ENCODE measurements around the genes CNIH3 and TMEM63A.

DNA sequence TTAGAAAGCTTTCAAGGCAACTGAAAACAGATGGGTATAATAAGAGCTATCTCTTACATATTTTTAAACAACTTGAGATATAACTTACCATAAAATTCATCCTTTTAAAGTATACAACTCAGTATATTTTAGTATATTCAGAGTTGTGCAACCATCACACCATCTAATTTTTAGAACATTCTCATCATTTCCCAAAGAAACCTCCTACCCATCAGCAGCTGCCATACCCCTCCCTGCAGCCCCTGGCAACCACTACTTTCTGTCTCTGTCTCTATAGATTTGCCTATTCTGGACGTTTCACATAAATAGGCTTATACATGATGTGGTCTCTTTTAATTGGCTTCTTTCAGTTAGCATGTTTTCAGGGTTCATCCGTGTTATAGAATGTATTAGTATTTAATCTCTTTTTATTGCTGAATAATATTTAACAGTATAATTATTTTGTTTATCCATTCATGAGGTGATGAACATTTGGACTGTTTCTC is 29.7 kb downstream of the WDR26 start:
- RAMPAGE, long total RNA: no peak
- RRBS: no CpG with 5 or more reads among the region's 2 CpGs
PRO-cap:
- standard: no peak
- CoPRO, capped RNA only, 2 experiments: no peak in any of the 2 experiments
- CoPRO, capped and uncapped RNA, 2 experiments: no peak in any of the 2 experiments
- CoPRO, uncapped RNA only, 2 experiments: peak in 2 of 2 experiments; most common minus-strand start position 313 of the sequence (in 1)
CAGE:
- cytosol, long polyA plus RNA: no peak
- long polyA plus RNA: no peak
- nucleolus, long total RNA: no peak
- nucleus, long polyA plus RNA: no peak

- RAMPAGE, long total RNA: no peak
- RRBS: no CpG with 5 or more reads among the region's 1 CpG
PRO-cap:
- standard: unidirectional peak, minus-strand start at chr1:224424059
- CoPRO, capped RNA only, 2 experiments: no peak in any of the 2 experiments
- CoPRO, capped and uncapped RNA, 2 experiments: no peak in any of the 2 experiments
- CoPRO, uncapped RNA only, 2 experiments: no peak in any of the 2 experiments
CAGE:
- cytosol, long polyA plus RNA: no peak
- long polyA plus RNA: no peak
- nucleolus, long total RNA: no peak
- nucleus, long polyA plus RNA: no peak
Observed at GRCh38 chr1:224423796-224424168, 10.8 kb downstream of the WDR26 start.

DNA sequence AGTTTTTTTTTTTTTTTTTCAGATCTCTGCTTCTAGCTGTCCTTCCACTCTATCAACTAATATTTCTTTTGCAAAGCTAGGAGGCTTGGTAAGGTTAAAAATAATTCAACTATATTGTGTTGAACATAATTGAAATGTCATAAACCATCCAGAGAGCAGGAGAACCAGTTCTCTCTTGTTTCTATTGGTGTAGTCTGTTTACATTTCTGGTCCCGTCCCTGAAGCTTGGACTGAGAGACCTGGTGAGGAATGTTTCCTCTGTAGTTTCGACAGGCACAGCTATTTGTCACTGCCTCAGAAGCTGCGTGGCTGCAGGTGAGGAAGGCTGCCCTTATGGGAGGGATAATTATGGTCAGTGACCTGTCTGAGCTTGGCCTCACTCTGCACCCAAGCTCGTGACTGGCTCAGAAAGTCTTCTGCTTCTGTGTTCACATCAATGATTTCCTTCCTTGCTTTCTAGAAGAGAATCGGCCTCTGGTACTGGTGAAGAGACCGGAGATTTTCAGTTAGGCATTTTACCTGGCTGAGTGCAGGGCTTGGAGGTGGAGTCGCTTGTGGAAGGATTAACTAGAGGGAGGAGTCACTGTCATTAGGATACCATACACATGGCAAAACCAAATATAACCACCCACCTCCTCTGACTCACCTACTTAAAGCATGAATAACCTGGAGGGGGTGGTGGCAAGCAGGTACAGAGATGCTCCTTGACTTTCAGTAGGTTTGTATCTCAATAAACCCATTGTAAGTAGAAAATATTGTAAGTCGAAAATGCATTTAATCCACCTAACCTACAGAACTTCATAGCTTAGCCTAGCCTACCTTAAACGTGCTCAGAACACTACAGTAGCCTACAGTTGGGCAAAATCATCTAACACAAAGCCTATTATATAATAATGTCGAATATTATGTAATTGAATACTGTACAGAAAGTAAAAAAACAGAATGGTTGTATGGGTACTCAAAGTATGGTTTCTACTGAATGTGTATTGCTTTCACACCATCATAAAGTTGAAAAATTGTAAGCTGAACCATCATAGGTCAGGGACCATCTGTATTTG is 20.0 kb upstream of the WDR26 start:
- RAMPAGE, long total RNA: no peak
- RRBS: no CpG with 5 or more reads among the region's 10 CpGs
PRO-cap:
- standard: no peak
- CoPRO, capped RNA only, 2 experiments: no peak in any of the 2 experiments
- CoPRO, capped and uncapped RNA, 2 experiments: no peak in any of the 2 experiments
- CoPRO, uncapped RNA only, 2 experiments: no peak in any of the 2 experiments
CAGE:
- cytosol, long polyA plus RNA: no peak
- long polyA plus RNA: no peak
- nucleolus, long total RNA: no peak
- nucleus, long polyA plus RNA: no peak

DNA sequence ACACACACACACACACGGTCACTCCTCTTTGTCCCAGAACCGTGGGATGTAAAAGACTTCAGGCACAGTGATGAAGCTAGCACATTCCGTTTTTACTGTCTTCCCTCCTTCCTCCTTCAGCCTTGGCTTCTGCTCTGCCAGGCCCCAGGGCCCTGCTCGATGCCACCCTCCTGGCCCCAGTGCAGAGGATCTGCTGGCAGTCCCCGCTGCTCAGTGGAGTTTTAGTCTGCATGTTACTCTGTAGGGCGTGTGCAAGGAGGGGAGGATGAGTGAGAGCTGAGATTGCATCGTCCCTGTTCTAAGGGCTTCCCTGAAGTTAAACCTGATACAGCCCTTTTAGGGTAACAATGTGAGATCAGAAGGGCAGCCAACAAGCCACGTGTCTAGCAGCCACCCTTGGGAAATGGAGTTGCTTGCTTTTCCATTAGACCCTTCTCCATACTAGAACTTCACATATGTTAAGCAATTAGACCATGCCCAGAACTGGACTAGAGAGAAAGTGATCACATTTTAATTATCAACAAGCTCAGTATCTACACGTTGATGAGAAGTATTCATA is 71.8 kb upstream of the WDR26 start:
- RAMPAGE, long total RNA: no peak
- RRBS: no CpG with 5 or more reads among the region's 9 CpGs
PRO-cap:
- standard: no peak
- CoPRO, capped RNA only, 2 experiments: no peak in any of the 2 experiments
- CoPRO, capped and uncapped RNA, 2 experiments: no peak in any of the 2 experiments
- CoPRO, uncapped RNA only, 2 experiments: no peak in any of the 2 experiments
CAGE:
- cytosol, long polyA plus RNA: no peak
- long polyA plus RNA: no peak
- nucleolus, long total RNA: no peak
- nucleus, long polyA plus RNA: no peak

- RAMPAGE, long total RNA: no peak
- RRBS: no CpG with 5 or more reads among the region's 3 CpGs
PRO-cap:
- standard: unidirectional peak, minus-strand start at chr1:224529062
- CoPRO, capped RNA only, 2 experiments: no peak in any of the 2 experiments
- CoPRO, capped and uncapped RNA, 2 experiments: no peak in any of the 2 experiments
- CoPRO, uncapped RNA only, 2 experiments: no peak in any of the 2 experiments
CAGE:
- cytosol, long polyA plus RNA: no peak
- long polyA plus RNA: no peak
- nucleolus, long total RNA: no peak
- nucleus, long polyA plus RNA: no peak
Observed at GRCh38 chr1:224528976-224529413, 87.1 kb upstream of the CNIH3 start.

DNA sequence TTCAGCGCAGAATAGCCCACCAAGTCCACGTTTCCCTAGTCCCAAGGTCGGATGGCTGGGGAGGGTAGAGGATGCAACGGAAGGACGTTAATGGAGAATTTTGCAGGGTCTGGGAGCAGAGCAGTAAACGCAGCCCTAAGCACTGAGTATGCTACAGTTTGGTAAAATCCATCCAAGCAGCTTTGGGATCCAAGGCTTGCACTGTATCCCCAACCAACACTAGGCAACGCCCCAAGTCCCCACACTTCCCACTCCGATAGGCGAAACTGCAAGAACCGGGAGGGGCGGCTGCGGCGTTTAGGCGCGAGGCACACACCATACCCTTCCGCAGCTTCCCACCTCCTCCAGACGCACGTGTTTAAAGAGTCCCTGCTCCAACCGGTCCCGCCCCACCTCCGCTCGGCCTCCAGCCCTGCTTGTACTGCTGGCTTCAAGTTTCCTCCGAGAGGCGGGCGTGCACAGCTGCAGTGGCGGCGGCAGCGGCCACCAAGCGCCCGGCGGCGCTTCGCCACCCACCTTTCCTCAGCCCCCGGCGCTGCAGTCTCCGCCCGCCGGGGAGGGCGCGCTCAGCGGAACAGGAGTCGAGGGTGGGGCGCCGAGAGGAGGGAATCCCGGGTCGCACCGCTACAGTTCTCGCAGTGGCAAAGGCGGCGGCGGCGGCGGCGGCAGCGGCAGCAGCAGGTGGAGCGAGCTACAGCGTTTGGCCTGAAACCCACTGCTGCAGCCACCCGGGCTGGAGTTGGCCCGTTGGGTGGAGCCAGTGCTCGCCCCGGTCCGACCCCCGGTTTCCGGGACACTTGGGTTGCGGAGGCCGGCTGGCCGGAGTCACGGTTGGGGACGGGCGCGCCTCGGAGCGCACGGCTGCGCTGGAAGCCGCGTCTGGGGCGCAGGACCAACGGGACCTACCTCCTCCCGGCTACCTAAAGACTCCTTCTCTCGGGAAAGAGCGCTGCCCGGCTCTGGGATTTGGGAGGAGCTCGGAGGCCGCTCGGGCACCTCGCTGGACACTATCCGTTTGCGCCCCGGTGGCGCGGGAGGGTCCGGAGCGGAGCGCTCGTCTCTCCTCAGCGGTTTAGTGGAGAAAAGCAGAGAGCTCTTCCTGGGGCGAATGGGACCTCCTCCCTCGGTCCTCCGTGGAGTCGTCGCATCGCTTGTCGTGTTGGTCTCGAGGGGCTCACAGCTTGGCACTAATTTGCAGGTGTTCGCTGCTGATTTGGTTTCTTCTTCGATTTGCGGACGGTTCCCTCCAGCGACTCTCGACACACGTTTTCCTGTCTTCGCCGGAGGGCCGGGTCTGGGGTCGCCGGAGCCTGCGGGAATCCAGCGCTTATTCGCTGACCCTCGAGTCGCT is at the start of gene CNIH3:
Gene CNIH3 (plus strand): TSS at position 636 of the 1,351 bp plus-strand sequence.
- RAMPAGE, long total RNA: no peak
- RRBS: 35% methylated on average over 33 of the region's 122 CpGs
PRO-cap:
- standard: no peak
- CoPRO, capped RNA only, 2 experiments: no peak in any of the 2 experiments
- CoPRO, capped and uncapped RNA, 2 experiments: no peak in any of the 2 experiments
- CoPRO, uncapped RNA only, 2 experiments: no peak in any of the 2 experiments
CAGE:
- cytosol, long polyA plus RNA: no peak
- long polyA plus RNA: no peak
- nucleolus, long total RNA: no peak
- nucleus, long polyA plus RNA: no peak

- RAMPAGE, long total RNA: no peak
- RRBS: no CpG with 5 or more reads among the region's 10 CpGs
PRO-cap:
- standard: no peak
- CoPRO, capped RNA only, 2 experiments: no peak in any of the 2 experiments
- CoPRO, capped and uncapped RNA, 2 experiments: no peak in any of the 2 experiments
- CoPRO, uncapped RNA only, 2 experiments: no peak in any of the 2 experiments
CAGE:
- cytosol, long polyA plus RNA: no peak
- long polyA plus RNA: no peak
- nucleolus, long total RNA: no peak
- nucleus, long polyA plus RNA: no peak
Observed at GRCh38 chr1:225402642-225403479, 25.0 kb downstream of the LBR start.

GRCh38 chr1:225435971-225436463 is 8.2 kb upstream of the LBR start:
- RAMPAGE, long total RNA: no peak
- RRBS: no CpG with 5 or more reads among the region's 6 CpGs
PRO-cap:
- standard: no peak
- CoPRO, capped RNA only, 2 experiments: no peak in any of the 2 experiments
- CoPRO, capped and uncapped RNA, 2 experiments: no peak in any of the 2 experiments
- CoPRO, uncapped RNA only, 2 experiments: no peak in any of the 2 experiments
CAGE:
- cytosol, long polyA plus RNA: no peak
- long polyA plus RNA: no peak
- nucleolus, long total RNA: no peak
- nucleus, long polyA plus RNA: no peak

GRCh38 chr1:225447423-225448594 is 20.0 kb upstream of the LBR start:
- RAMPAGE, long total RNA: no peak
- RRBS: no CpG with 5 or more reads among the region's 21 CpGs
PRO-cap:
- standard: no peak
- CoPRO, capped RNA only, 2 experiments: no peak in any of the 2 experiments
- CoPRO, capped and uncapped RNA, 2 experiments: no peak in any of the 2 experiments
- CoPRO, uncapped RNA only, 2 experiments: no peak in any of the 2 experiments
CAGE:
- cytosol, long polyA plus RNA: no peak
- long polyA plus RNA: no peak
- nucleolus, long total RNA: no peak
- nucleus, long polyA plus RNA: no peak

DNA sequence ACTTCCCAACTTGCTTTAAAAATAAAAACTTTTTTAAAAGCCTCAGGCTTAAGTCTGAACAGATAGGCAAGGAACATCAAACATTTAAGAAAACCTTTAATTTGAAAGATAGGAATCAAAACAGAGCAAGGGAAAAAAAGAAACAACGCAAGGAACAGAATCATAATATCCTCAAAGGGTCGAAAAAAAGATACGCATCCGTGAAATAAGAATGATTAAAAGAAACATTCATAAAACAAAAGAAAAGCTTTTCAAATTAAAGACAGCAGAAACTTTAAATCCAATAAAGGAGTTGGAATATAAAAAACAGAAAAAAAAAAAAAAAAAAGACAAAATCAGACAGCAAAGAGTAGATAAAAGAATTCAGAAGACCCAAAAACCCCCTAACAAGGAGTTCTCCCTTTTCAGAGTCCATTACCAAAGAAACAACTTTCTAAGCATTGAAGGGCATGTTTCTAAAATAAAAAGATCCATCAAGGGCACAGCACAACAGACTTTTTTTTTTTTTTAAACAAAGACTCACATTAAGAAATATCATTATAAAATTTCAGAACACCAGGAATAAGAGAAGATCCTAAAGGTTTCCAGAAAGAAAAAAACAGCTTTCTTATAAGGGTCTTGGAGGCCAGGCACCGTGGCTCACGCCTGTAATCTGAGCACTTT is 44.9 kb downstream of the ENAH start:
- RAMPAGE, long total RNA: no peak
- RRBS: no CpG with 5 or more reads among the region's 6 CpGs
PRO-cap:
- standard: no peak
- CoPRO, capped RNA only, 2 experiments: no peak in any of the 2 experiments
- CoPRO, capped and uncapped RNA, 2 experiments: no peak in any of the 2 experiments
- CoPRO, uncapped RNA only, 2 experiments: no peak in any of the 2 experiments
CAGE:
- cytosol, long polyA plus RNA: no peak
- long polyA plus RNA: no peak
- nucleolus, long total RNA: no peak
- nucleus, long polyA plus RNA: no peak

GRCh38 chr1:225789980-225790572 is 12.4 kb downstream of the SRP9 start:
- RAMPAGE, long total RNA: no peak
- RRBS: no CpG with 5 or more reads among the region's 1 CpG
PRO-cap:
- standard: no peak
- CoPRO, capped RNA only, 2 experiments: no peak in any of the 2 experiments
- CoPRO, capped and uncapped RNA, 2 experiments: no peak in any of the 2 experiments
- CoPRO, uncapped RNA only, 2 experiments: peak in 1 of 2 experiments; most common plus-strand start chr1:225790204 (in 1)
CAGE:
- cytosol, long polyA plus RNA: no peak
- long polyA plus RNA: no peak
- nucleolus, long total RNA: no peak
- nucleus, long polyA plus RNA: no peak

DNA sequence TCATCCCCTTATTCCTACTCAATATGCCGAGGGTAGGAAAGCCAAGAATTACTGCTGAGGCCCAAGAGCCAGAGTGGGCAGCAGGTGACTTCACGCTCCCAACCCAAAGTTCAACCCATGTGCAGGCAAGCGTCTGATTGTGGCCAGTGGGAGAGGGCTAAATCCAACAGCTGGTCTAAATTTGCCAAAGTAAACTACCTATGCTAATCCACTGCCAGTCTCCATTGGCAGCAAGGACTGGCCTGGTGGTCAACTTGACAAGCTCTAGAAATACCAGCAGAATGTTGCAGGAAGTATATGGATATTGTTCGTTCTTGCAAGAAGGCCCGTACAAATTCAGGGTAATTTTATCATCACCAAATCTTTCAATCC is 1.6 kb downstream of the TMEM63A start:
- RAMPAGE, long total RNA: no peak
- RRBS: no CpG with 5 or more reads among the region's 5 CpGs
PRO-cap:
- standard: no peak
- CoPRO, capped RNA only, 2 experiments: no peak in any of the 2 experiments
- CoPRO, capped and uncapped RNA, 2 experiments: no peak in any of the 2 experiments
- CoPRO, uncapped RNA only, 2 experiments: no peak in any of the 2 experiments
CAGE:
- cytosol, long polyA plus RNA: no peak
- long polyA plus RNA: no peak
- nucleolus, long total RNA: no peak
- nucleus, long polyA plus RNA: no peak

DNA sequence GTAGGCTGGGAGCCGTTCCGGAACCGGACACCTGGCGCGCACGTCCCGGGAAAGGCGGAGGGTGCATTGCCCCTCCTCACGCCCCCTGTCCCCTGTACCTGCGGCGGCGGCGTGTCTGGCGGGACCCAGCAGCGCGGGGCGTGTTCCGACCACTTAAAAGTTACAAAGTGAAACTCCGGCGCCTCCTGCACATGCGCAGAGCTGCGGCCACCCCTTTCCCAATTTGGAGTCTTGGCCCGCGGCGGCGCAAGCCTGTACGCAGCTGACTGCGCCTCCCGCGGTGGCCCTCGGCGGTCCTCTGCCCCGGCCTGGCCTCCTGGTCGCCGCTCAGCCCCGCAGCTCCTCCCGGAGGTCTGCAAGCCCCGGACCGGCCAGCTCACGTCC is at the start of gene TMEM63A:
Gene TMEM63A (minus strand): TSS at position 175 of the 384 bp plus-strand sequence.
- RAMPAGE, long total RNA: no peak
- RRBS: 3% methylated on average over 8 of the region's 40 CpGs
PRO-cap:
- standard: bidirectional peak, plus-strand start at position 221 of the sequence, minus-strand start at position 164 of the sequence
- CoPRO, capped RNA only, 2 experiments: peak in 2 of 2 experiments; most common plus-strand start position 253 of the sequence (in 2); most common minus-strand start position 144 of the sequence (in 2)
- CoPRO, capped and uncapped RNA, 2 experiments: peak in 2 of 2 experiments; most common plus-strand start position 281 of the sequence (in 1); most common minus-strand start position 169 of the sequence (in 2)
- CoPRO, uncapped RNA only, 2 experiments: peak in 1 of 2 experiments; most common plus-strand start position 289 of the sequence (in 1); most common minus-strand start position 159 of the sequence (in 1)
CAGE:
- cytosol, long polyA plus RNA: no peak
- long polyA plus RNA: no peak
- nucleolus, long total RNA: no peak
- nucleus, long polyA plus RNA: start-site peak on the minus strand centred at position 159 of the sequence, 65 bp wide, 403 and 721 reads in 2 replicates

DNA sequence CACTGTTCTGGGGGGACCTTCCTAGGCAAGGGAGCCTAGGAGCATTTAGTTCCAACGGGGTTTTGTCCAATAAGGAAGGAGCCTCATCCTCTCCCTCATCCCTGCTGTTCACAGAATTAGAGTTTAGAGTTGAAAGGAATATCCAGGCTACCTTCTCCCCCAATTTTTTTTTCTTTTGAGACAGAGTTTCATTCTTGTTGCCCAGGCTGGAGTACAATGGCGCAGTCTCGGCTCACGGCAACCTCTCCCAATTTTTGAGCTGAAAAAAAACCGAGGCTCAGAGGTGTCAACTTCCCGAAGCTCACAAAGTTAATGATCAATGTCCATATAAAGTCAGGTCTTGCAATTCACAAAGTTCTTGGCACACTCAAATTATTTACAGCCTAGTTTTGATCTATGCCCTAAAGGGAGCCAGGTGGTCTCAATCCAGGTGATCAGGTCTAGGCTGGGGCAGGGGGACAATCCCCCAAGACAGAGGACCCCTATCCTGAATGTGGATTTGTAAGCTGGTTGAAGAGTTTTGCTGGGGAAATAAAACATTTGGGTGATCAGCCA is 788 bp upstream of the LEFTY1 start:
- RAMPAGE, long total RNA: no peak
- RRBS: no CpG with 5 or more reads among the region's 6 CpGs
PRO-cap:
- standard: no peak
- CoPRO, capped RNA only, 2 experiments: no peak in any of the 2 experiments
- CoPRO, capped and uncapped RNA, 2 experiments: no peak in any of the 2 experiments
- CoPRO, uncapped RNA only, 2 experiments: no peak in any of the 2 experiments
CAGE:
- cytosol, long polyA plus RNA: no peak
- long polyA plus RNA: no peak
- nucleolus, long total RNA: no peak
- nucleus, long polyA plus RNA: no peak

- RAMPAGE, long total RNA: no peak
- RRBS: no CpG with 5 or more reads among the region's 27 CpGs
PRO-cap:
- standard: no peak
- CoPRO, capped RNA only, 2 experiments: no peak in any of the 2 experiments
- CoPRO, capped and uncapped RNA, 2 experiments: no peak in any of the 2 experiments
- CoPRO, uncapped RNA only, 2 experiments: peak in 2 of 2 experiments; most common minus-strand start chr1:225977907 (in 2)
CAGE:
- cytosol, long polyA plus RNA: no peak
- long polyA plus RNA: no peak
- nucleolus, long total RNA: no peak
- nucleus, long polyA plus RNA: no peak
Observed at GRCh38 chr1:225977249-225978267, 21.6 kb downstream of the SDE2 start.

GRCh38 chr1:226001863-226002685 is 2.9 kb upstream of the SDE2 start:
- RAMPAGE, long total RNA: no peak
- RRBS: no CpG with 5 or more reads among the region's 9 CpGs
PRO-cap:
- standard: bidirectional peak, plus-strand start at chr1:226002364, minus-strand start at chr1:226002135
- CoPRO, capped RNA only, 2 experiments: no peak in any of the 2 experiments
- CoPRO, capped and uncapped RNA, 2 experiments: peak in 1 of 2 experiments; most common plus-strand start chr1:226002282 (in 1); most common minus-strand start chr1:226002089 (in 1)
- CoPRO, uncapped RNA only, 2 experiments: no peak in any of the 2 experiments
CAGE:
- cytosol, long polyA plus RNA: no peak
- long polyA plus RNA: no peak
- nucleolus, long total RNA: no peak
- nucleus, long polyA plus RNA: no peak

GRCh38 chr1:226002686-226003243 is 3.6 kb upstream of the SDE2 start:
- RAMPAGE, long total RNA: no peak
- RRBS: no CpG with 5 or more reads among the region's 4 CpGs
PRO-cap:
- standard: bidirectional peak, plus-strand start at chr1:226002998, minus-strand start at chr1:226002839; bidirectional peak, plus-strand start at chr1:226003159, minus-strand start at chr1:226003182
- CoPRO, capped RNA only, 2 experiments: peak in 1 of 2 experiments; most common plus-strand start chr1:226002998 (in 1); most common minus-strand start chr1:226002839 (in 1)
- CoPRO, capped and uncapped RNA, 2 experiments: peak in 2 of 2 experiments; most common plus-strand start chr1:226003009 (in 2); most common minus-strand start chr1:226002839 (in 2)
- CoPRO, uncapped RNA only, 2 experiments: peak in 1 of 2 experiments; most common plus-strand start chr1:226003009 (in 1); most common minus-strand start chr1:226002809 (in 1)
CAGE:
- cytosol, long polyA plus RNA: no peak
- long polyA plus RNA: no peak
- nucleolus, long total RNA: no peak
- nucleus, long polyA plus RNA: no peak